UCH-1 (cell line): Measurements from ENCODE around the genes P2RX1 and ARRB2.

DNA sequence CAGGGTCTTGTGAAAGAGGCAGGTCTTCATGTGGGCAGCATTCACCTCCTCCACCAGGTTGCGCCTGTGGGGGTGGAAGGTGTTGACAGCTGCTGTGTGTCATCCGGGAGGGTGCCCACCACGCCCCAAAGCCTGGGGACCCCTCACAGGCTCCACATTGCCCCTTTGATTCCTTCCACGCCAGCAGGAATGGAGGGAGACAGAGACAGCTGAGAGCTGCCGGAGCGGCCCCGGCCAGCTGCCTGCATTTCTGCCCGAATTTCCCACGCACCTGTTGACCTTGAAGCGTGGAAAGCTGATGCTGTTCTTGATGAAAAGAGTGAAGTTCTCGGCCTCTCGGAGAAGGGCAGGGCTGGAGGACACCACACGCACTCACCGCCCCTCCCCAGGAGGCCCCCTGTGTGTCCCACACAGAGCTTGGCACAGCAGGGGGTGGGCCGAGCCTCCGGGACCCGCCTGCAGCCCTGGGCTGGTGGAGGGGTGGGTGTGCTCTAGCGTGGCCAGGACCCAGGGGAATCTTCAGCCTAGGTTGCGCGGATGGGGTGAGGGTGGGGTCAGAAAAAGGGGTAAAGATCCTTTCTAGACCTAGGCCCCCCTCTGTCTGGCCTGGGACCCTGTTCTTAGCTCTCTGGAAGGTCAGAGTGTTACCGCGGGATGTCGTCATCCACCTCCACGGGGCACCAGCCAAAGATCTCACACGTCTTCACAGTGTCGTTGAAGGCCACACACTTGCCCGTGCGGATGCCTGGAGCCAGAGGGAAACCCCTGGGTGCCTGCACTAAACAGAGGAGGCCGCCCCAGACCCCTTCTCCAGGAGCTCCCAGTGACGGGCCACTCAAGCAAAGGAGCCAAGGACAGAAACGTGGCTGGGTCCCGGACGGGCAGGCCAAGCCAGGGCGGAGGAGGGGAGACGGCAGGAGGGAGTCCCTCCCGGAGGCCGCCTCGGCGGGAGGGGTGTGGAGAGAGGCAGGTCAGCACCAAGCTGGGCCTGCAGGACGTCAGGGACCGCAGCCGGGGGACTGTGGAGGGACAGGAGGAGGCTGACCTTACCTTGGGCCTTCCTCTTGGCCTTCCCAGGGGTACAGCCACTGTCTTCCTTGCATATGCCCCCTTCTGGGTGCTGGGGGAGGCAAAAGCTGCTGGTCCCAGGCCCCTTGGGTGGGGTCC lies 10.8 kb upstream of the CAMKK1 start:
- RRBS = 64% methylated on average over 12 of the region's 42 CpGs

GRCh38 chr17:3904447-3905004 lies 11.7 kb upstream of the CAMKK1 start:
- RRBS = no CpG with 5 or more reads among the region's 18 CpGs

DNA sequence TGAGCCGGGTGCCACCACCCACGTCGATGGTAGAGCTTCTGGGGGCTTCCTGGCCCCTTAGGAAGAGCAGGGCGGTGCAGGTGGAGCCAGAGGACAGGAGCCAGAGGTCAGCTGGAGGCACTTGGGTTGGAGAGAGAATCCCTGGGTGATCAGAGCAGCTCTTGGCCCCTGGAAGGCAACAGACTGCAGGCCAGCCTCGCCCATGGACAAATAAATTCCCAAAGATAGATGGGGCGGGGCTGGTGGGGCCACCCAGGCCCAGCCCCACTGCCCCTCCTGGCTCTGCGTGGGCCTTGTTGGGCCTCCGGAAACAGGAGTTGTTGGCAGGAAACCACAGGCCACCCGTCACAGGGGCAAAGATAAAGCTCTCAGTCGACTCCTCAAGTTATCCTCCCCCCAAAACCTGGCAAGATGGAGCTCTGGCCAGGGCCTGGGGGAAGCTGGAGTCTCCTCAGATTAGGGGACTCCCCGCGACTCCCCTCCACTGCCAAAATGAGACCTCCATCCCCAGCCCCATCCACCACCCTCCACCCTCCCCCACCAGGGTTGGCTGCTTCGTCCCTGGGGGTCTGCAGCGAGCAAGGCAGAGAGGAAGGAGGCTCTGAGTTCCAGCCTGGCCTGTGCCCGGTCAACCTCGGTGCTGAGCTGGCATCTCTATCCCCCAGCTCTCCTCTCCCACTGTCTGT lies at the start of gene P2RX1:
Gene P2RX1 (minus strand): TSS at position 185 of the 686 bp plus-strand sequence.
- RRBS = 38% methylated on average over 3 of the region's 16 CpGs

DNA sequence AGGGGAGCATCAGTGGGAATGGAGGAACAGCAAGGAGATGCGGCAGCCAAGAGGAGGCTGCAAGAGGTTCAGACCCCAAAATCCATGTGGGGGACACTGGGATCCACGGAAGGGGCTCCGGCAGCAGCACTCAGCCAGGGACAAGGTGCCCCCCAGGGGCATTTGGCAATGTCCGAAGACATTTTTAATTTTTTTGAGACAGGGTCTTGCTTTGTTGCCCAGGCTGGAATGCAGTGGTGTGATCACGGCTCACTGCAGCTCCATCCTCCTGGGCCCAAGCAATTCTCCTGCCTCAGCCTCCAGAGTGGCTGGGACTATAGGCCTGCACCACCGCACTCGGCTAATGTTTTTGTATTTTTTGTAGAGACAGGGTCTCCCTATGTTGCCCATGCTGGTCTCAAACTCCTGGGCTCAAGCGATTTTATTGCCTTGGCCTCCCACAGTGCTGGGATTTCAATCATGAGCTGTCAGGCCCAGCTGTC lies 11.8 kb downstream of the ATP2A3 start:
- RRBS = no CpG with 5 or more reads among the region's 8 CpGs

GRCh38 chr17:4220560-4221490 lies 43.0 kb downstream of the ANKFY1 start:
- RRBS = no CpG with 5 or more reads among the region's 11 CpGs

GRCh38 chr17:4332345-4333229 lies 33.9 kb downstream of the UBE2G1 start:
- RRBS = no CpG with 5 or more reads among the region's 9 CpGs

- RRBS = 3% methylated on average over 60 of the region's 112 CpGs
Measured at GRCh38 chr17:4365475-4366410, 732 bp downstream of the UBE2G1 start.

GRCh38 chr17:4475990-4476862 lies 22.5 kb upstream of the SPNS2 start:
- RRBS = 45% methylated on average over 11 of the region's 29 CpGs

DNA sequence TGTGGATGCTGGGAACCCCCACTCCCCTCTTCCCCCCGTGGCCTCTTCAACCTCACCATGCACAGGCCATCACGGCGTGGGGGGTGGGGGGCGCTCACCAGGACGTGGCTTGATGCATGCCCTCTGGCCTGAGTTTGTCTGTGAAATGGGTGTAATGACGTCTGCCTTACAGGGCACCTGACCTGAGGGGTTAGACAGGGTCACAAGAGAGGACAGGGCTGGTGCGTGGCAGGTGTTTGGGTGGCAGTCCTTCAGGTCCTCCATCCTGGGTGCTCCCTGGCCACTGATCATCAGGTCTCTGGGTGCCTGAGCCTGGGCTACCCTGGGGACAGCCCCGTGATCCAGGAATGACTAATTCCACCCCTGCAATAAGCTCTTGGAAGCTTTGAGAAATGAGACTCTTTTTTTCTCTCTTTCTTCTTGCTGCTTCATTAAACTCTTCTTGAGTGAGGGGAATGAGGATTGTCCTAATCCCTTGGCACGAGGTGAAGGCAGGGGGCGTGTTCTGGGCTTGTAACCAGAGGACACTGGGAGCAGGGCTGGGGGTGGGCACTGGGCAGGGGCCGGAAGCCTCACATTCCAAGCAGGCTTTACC lies 21.5 kb upstream of the SPNS2 start:
- RRBS = no CpG with 5 or more reads among the region's 11 CpGs

- RRBS = 25% methylated on average over 2 of the region's 19 CpGs
Measured at GRCh38 chr17:4486131-4486734, 12.4 kb upstream of the SPNS2 start.

DNA sequence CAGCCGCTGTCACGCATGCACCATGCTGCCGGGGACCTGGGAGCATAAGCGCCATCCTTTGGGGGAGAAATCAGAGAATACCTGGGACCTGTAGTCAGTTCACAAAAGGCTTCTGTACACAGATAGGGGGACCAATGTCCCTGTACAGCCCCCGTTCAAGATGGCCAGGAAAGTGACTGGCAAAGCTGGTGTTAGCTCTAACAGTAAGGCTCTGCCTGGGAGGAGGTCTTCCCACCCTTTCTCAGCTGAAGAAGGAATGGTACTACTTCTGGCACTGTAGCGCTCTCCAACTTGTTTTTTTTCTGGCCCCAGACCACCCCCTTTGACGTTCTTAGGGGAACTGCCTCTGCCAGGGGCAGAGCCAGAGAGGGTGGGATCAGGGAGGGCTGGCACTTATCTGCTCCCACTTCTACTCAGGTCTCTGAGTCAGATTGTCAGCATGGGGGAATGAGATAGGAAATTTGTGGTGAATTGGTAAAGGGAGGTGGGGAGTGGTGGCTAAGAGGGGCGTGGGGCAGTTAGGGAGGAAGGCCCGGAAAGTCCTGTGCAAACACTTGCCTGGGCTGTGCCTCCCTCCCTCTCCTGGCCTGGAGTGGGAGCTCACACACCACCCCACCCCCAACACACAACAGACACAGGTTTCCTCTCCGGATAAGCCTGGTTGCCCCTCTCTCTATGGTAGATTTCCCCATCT lies 2.4 kb downstream of the SPNS2 start:
- RRBS = 30% methylated on average over 1 of the region's 10 CpGs

DNA sequence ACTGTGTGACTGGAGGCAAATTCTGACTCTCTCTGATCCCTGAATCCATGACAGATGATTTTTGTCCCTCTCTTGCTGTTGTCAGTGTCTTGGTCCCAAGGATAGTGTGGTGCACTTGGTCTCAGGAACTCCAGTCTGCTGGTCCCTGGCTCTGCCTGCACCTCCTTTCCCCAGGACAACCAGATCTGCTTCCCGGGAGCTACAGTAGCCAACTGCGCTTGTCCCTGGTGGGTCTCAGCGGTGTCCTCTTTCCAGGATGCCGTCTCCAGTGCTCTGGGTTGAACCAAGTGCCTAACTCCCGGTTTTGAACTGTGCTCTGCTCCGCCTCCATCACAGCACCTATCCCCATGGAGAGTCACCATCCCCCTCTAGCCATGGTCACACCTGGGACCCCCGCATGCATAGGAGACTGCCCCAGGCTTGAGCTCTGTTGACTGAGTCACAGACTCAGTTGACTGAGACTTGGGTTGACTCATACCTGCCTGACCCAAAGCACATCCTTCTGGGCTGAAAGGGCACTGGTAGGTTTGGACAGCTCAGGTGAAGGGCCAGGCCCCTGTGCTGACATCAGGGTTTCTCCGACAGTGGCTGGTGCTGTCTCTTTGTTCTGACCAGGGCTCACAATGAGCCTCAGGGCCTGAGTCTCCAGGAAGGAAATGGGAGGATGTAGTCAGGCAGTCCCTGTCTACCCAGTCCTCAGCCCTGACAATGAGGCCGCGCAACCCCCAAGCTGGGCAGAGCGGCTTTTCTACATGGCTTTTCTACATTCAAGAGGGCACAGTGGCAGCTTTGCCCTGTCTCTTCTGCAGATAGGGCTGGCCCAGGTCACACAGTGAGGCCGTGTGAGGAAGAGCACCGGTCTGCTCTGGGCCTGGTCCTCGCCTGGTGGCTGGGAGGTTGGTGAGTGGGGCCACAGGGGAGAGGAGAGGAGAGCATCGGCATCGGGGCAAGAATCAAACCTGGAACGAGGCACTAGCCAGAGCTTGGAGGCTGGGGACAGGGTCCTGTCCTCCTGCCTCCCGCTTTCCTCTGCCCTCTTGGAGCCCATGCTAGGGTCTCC lies 6.5 kb downstream of the SPNS2 start:
- RRBS = 63% methylated on average over 3 of the region's 18 CpGs

GRCh38 chr17:4514031-4514579 lies 15.4 kb downstream of the SPNS2 start:
- RRBS = no CpG with 5 or more reads among the region's 7 CpGs

GRCh38 chr17:4559548-4559925 lies 840 bp downstream of the GGT6 start:
- RRBS = no CpG with 5 or more reads among the region's 11 CpGs

DNA sequence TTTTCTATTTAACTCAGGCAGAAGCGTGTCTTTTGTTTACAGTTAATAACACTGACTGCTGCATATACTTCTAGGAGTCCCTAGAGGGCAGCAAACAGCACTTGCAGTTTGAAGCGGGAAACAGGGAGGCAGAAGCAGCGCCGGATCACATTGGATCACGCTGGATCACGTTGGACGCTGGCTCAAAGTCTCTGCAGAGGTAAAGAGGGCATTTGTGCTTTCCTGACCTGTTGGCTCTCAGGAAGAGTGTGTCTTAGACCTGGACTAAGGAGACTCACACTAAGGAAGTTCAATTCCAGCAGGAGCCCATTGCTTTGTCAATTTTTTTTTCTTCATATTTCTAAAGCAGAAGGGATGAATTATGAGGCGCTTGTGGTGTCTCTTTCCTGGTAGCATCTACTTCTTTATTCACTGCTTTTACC lies 5.3 kb upstream of the GGT6 start:
- RRBS = no CpG with 5 or more reads among the region's 8 CpGs

- RRBS = 33% methylated on average over 2 of the region's 20 CpGs
Measured at GRCh38 chr17:4576599-4577320, 7.6 kb upstream of the SMTNL2 start.

DNA sequence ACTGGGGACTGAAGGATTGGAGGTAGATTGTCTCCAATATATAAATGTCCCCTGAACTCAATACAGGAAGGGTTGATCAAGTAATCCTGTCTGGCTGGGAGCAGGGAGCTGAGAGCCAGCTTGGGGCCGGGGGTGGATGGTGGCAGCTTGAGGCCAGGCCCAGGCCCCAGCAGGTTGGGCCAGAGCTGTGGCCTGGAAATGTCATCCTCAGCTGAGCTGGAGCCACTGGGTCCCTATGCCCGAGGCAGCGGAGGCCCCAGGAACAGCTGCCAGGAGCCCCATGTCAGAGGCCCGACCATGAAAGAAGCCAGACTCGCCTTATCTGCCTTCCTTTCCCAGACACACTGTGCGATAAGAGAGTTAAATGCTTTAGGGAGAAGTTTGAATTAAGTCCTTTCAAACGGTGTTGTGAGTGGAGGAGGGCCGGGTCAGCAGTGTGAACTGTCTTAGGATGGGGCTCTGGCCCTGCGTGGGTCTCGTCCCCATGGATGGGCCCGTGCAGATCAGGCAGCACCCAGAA lies 3.5 kb downstream of the SMTNL2 start:
- RRBS = no CpG with 5 or more reads among the region's 11 CpGs

- RRBS = no CpG with 5 or more reads among the region's 13 CpGs
Measured at GRCh38 chr17:4641782-4642077, 252 bp upstream of the ALOX15 start.

DNA sequence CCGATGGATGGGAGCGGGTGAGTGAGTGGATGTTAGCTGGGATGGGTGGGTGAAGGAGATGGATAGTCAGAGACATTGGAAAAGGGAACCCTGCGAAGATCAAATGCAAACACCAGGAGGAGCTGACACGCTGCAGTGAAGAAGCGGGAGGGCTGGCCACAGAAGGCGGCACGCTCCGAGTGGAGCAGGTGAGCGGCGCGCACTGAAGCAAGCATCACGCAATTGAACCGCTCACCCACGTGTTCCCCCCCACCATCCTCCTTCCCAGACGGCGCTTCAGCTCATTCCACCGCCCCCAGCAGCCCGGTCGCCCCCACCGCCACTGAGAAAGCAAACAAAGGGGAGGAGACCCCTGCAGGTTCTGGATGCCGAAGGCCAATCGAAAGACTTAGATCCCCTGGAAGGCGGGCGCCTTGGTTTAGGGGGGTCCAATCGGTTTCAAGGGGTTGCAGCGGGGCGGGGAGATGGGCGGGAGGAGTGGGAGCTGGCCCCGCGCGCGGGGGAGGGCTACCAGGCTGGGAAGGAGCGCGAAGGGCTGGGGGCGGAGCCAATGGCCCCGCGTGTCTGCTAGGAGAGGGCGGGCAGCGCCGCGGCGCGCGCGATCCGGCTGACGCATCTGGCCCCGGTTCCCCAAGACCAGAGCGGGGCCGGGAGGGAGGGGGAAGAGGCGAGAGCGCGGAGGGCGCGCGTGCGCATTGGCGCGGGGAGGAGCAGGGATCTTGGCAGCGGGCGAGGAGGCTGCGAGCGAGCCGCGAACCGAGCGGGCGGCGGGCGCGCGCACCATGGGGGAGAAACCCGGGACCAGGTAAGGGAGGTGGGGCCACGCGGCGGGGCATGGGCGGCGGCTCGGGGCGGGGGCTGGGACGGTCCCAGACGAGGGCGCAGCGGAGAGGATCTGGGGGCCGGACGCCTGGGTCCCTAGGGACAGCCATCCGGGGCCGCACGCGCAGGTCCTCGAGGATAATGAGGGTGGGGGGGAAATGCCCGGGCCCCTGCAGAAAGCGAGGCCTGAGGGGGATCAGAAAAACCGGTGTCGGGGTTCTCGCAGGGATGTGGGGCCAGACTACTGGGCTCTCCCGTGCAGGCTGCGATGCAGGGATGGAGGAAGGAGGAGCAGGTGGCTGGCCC lies at the start of gene ARRB2:
Gene ARRB2 (plus strand): TSS at position 693 of the 1,128 bp plus-strand sequence.
- RRBS = 7% methylated on average over 10 of the region's 98 CpGs

GRCh38 chr17:4716931-4718275 lies 7.0 kb downstream of the ARRB2 start:
- RRBS = 40% methylated on average over 4 of the region's 40 CpGs